RPMI7951 (cell line): Measurements from ENCODE around the gene FBXO10.

GRCh38 chr9:35923843-35925139 is 15.0 kb downstream of the SPAAR start:
- RAMPAGE, long total RNA = no peak

DNA sequence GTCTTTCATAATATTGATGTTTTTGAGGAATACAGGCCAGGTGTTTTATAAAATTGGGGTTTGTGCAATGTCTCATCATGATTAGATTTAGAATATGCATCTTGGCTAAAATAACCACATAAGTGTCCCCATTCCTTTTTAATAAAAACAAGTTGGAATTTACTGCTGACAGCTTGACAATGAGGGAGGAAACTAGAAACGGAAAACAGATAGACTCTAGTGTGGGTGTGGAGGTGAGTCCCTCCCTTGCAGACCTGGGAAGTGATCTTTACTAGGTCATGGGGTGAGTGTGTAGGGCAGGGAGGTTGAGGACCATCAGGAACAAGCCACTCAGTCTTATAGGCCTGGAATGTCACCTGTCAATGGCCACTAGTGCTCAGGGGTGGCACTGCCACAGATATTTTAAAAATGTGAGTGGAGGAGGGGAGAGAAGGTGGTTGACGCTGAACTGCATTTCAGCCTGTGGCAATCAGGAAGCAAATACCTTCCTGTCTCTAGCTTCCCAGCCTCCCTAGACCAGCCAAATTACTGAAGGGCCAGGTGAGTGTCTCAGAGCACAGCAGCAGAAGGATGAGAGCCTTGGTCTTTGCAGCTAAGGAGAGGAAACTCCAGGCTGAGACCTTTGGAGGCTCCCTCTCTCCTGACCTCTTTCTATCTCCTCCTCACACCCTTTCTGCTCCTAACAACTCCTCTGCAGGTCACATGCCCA is 9.0 kb downstream of the OR2S2 start:
- RAMPAGE, long total RNA = no peak

GRCh38 chr9:36162924-36164234 is 5.8 kb upstream of the CCIN start:
- RAMPAGE, long total RNA = no peak

- RAMPAGE, long total RNA = no peak
These were observed 28.3 kb downstream of the CLTA start for GRCh38 chr9:36218920-36219594.

- RAMPAGE, long total RNA = no peak
These were observed 6.7 kb downstream of the GNE start for GRCh38 chr9:36251454-36251977.

DNA sequence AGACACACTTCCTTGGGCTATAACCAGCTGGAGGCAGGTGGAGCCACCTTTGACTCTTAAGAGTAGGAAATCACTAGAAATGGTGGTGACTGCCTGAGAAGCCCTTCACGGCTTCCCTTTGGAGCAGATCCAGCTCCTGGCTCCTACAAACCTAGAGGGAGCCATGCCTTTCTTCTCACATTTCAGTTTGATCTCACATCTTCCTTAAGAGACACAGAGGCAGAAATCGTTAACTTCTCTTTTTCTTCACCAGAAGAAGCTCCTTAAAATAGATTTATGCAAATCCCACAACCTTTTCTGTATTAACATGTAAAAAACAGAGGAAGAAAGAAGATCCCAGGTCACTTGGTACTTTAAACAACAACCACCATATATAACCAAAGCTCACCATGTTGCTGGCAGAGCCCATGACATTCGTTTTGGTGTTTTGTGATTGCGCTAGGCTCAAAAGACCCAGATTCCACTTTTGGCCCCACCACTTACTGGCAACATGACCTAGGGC is 29.6 kb downstream of the PAX5 start:
- RAMPAGE, long total RNA = no peak

- RAMPAGE, long total RNA = no peak
These were observed 7.9 kb downstream of the PAX5 start for GRCh38 chr9:37026127-37026671.

DNA sequence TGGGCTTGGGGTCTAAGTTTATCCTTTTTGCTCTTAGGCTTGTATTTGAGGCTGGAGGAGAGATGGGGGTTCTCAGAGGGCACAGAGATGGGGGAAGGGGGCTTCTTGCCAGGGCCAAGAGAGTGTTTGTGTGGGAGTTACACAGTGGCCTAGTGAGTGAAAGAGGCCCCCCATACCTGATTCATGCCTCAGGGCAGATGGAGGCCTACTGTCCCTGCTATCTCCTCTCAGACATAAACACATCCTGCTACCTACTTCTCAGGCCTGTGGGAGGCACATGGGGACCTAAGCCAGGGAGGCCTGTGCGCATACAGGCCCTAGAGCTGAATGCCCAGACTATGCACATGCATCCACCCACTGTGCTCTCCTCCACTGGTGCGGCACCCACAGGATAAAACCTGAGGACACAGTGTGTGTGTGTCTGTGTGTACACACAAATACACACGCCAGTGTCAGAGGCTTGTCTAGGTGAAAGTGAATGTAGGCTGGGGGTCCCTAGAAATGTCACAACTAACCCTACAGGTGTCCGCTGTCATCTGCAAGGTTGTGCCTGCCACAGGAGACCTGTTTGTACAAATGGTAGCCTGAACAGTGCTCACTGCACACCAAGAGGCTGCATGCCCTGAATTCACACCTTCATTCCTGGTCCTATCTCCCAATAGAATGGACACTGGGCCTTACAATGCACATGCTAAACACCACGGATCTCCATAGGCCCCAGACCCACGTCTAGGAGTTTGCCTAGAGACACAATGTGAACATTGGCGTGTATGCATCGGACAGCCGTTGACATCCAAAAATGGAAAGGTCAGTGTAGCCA is 1.3 kb downstream of the PAX5 start:
- RAMPAGE, long total RNA = no peak

- RAMPAGE, long total RNA = no peak
These were observed 134.7 kb downstream of the ZCCHC7 start for GRCh38 chr9:37254958-37255641.

DNA sequence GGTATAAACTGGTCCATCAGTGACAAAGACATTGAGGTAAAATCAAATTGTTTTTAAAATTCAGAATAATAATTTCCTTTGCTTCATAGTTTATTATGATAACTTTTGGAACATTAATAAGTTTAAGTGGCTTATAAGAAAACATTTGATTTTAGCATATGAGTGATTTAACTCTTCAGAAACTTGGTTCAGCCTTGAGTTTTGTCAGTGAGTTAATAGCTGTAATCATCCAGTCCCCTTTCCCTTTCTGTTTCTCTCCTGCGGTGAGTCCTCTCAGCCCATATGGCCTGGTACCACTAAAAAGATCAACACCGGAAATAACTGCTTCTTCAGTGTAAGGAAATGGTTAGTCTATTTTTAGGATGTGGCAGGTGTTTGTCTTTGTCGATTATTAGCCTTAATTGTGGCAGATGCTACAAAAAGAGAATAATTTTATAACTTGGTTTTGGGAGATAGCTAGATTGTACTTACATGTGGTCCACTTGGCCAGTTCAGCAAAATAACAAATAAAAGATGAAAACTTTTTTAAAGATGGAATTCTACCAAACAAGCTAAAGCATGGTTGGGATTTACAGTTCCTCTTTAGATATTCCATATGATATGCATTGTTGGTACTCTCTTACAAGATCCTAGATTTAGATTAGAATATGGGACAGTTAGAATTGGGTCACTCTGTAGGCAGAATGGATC is 120.2 kb upstream of the GRHPR start:
- RAMPAGE, long total RNA = no peak

GRCh38 chr9:37369800-37370151 is 52.7 kb upstream of the GRHPR start:
- RAMPAGE, long total RNA = no peak

DNA sequence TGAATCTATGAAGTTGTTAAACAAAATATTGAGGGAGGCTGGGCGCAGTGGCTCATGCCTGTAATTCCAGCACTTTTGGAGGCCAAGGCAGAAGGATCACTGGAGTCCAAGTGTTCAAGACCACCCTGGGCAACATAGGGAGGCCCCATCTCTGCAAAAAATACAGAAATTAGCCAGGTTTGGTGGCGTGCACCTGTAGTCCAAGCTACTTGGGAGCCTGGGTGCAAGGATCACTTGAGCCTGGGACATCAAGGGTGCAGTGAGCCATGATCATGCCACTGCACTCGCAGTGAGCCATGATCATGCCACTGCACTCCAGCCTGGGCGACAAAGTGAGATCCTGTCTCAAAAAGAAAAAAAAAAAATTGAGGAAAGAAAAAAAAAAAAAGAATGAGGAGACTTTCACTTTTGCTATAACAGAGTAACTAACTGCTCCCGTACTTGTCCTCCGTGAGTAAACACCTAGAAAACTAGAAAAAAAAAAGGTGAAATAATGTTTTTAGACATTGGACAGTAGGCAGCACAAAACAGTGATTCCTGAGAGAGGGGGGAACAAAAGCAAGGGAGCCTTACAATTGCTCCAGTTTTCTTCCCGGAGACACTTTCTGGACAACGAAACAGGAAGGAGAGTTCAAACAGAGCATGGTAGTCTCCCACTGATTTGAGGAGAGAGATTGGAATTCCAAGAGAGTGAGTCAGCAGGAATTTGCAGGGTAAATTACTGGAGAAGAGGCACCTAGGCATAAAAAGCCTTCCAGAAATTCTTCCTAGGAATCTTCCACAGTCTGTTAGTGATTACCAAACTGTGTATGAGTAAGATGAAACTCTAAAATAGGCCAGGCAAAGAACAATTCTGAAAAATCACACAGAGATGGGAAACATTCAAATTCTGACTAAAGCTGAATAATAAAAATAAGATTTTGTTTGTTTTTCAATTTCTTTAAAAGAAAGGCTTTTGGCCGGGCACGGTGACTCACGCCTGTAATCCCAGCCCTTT is 6.9 kb upstream of the ZBTB5 start:
- RAMPAGE, long total RNA = no peak

DNA sequence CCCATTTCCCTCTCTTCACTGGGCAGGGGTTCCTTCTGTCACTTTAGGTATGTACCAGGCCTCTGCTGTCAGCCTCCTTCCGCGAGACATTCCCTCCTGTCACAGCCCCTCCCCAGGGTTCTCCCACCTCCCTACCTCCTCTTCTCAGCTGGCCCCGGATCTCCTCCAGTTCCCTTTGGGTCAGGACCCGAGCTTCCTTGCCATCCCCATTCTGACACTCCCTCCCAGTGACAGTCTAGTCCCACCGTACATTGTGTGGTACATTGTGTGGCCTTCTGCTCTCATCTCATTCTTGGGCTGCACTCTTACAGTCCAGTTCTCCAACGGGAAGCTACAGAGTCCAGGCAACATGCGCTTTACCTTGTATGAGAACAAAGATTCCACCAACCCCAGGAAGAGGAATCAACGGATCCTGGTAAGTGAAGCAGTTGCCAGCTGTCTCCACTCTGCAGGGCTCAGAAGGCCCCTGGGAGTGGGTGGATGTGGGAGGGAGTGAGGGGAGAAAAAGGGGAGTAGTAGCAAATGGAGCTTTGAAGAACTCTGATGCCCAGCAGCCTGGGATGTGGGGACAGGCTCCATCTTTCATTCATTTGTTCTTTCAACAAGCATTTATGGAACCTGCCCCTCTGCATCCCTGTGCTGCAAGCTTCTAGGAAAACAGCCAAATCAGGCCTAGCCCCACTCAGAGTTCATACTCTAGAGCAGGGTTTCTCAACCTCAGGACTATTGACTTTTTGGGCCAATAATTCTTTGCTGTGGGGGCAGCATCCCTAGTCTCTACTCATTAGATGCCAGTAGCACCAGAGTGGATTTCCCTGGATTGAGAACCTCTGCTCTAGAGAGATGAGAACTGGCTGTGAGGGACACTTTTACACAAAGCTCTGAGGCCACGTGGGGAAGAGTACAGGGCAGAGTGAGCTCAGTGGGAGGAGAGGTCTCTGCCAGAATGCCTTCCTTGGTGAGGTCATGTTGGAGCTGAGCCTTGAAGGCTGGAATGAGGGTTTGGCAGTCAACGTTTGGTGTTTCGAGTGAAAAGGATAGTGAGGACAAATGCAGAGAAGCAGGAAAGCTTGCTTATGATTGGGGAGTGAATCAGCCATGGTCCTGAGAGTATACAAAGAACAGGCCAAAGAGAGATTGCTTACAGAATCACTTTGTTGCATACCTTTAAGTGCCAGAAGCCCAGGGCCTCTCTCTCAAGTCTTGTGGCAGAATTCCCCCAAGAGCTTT is 1.1 kb downstream of the POLR1E start:
- RAMPAGE, long total RNA = no peak

DNA sequence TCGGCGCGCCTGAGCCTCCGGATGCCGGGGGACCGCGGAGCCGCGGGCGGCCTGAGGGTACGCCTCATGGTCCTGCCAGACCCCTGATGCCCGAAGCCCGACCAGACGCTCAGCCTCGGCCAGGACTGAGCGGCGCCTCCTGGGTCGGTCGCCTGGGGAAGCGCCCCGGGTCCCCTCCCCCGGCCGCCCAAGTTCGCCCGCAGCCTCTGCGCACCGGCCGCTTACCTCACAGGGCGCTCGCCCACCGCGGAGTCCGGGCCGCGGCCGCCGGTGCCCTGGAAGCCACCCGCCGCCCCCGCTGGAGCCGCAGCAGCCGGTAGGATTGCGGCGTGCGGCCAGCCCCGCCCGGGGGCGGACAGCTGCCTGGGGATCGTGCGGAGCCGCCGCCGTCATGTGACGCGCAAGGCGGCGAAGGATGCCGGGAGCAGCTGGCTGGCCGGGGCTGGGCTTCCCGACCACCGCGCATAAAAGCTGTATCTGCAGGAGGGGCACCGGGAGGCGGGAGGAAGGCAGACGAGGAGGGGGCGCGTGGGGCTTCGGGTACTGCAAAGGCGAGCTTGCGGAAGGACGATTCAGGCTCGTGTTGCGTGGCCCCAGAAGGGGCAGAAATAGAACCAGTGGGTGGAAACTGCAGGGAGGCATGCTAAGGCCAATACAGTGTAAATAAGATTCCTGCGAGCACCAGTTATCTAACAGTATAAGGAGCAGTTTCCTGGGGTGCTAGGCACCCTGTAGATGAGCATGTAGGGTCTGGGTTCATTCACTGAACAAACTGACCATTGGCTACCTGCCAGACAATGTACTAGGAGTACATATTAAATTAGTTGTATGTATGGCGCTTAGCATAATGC is at the start of gene FBXO10:
FBXO10 (minus strand) TSS at position 395 of the 851 bp plus-strand sequence.
- RAMPAGE, long total RNA = no peak

DNA sequence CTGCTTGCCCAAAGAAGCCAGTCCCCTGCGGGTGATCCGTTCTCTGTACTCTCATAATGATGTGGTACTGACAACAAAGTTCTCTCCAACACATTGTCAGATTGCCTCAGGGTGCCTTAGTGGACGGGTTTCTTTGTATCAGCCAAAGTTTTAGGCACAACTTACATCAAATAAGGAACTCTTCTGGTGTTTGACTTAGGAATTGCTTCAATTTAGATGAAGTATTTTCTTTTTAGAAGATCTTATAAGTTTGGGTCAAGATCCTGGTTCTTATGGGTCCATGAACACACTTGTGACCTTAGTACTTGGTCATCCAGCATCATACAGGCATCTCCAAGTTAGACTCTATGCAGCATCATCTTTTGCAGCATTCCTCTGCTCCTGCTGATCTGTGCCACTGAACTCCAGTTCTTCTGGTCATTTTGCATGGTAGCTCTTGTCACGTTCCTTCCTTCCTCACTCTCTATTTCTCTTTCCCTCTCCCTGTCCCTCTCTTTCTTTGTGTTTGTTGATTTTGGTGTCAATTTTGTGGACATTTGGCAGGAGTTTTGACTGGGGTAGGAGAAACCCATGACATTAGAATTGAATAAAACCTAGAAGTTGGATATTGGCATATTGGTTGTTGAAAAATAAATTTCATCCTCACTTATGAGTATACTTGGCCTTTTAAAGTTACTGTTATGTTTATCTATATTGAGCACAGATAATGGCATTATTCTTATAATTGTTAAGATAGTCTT is 42.4 kb downstream of the SLC25A51 start:
- RAMPAGE, long total RNA = no peak

DNA sequence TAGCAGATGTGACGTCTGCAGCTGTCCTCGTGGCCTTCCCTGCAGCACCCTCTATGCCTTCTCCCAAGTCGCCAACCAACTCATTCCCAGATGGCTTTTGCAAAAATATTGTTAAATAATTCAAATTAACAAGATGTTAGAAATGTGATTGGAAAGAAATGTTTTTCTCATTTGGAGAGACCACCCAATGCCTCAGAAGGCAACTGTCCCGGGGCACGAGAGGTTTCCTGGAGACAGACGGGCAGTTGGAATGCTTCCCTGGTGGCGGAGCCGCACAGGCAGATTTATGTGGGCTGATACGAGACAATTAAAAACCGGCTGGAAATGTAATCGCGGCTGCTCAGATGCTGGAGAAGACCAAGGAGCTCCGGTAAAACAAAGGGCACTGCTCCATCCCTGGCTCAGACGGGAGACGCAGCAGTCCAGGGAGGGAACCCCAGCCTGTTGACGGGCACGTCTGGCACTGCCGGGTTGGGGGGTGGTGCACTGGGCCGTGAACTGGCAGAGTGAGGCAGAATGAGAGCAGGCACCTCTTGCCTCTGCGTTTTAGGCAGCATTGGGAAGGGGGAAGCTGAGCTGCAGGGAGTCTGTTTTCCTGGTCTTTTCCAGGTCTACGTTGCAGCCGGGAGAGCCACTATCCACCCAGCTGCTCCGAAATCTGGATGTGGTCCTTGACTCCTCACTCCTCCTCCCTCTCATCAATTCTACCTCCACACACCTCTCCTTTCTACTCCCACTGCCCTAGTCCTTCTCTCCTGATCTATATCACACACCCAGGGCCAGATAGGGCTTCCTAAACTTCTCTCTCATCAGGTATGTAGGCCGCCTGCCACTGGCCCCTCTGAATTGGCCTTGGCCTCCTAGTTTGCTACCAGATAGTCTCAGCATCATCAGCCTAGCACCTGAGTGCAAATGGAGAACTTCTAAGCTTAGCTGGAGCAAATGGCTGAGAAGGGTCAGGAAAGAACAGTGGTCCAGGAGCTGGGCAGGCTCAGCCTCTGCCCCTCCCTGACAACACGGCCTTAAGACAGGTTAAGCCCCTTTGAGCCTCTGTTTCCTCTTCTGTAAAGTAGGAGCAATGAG is 34.8 kb upstream of the SLC25A51 start:
- RAMPAGE, long total RNA = no peak

DNA sequence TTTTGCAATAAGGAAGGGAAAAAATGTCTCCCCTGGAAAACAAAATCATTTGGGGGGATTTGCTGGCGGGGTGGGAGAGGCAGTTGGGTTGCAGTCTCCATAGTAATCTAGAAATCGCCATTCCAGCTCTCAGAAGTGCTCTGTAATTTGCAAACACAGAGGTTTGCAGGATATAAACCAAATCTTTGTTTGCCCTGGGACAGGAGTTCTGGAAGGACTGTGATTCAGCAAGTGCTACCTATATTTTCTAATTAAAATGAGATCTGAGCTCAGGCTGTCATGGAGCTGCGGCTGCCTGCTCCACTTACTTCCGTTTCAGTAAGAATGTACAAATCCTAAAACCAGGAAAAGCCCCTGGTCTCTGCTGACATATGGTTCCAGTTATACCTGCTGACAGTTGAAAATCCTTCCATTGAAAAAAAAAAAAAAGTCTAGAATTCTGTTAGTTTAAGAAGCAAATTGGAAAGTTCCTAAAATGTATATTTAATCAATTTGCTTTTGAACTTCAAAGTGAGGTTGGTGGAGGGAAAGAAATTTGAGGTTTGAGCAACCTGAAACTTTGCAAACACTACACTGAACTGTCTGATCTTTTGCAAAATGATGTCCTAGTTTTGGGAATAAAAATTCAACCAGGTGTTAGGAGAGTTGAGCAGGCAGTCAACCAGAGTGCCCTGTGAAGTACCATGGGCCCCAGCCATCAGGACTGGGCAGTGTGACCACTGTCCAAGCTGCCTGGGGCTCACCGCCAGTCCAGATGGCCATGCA is 50.8 kb downstream of the SHB start:
- RAMPAGE, long total RNA = no peak

DNA sequence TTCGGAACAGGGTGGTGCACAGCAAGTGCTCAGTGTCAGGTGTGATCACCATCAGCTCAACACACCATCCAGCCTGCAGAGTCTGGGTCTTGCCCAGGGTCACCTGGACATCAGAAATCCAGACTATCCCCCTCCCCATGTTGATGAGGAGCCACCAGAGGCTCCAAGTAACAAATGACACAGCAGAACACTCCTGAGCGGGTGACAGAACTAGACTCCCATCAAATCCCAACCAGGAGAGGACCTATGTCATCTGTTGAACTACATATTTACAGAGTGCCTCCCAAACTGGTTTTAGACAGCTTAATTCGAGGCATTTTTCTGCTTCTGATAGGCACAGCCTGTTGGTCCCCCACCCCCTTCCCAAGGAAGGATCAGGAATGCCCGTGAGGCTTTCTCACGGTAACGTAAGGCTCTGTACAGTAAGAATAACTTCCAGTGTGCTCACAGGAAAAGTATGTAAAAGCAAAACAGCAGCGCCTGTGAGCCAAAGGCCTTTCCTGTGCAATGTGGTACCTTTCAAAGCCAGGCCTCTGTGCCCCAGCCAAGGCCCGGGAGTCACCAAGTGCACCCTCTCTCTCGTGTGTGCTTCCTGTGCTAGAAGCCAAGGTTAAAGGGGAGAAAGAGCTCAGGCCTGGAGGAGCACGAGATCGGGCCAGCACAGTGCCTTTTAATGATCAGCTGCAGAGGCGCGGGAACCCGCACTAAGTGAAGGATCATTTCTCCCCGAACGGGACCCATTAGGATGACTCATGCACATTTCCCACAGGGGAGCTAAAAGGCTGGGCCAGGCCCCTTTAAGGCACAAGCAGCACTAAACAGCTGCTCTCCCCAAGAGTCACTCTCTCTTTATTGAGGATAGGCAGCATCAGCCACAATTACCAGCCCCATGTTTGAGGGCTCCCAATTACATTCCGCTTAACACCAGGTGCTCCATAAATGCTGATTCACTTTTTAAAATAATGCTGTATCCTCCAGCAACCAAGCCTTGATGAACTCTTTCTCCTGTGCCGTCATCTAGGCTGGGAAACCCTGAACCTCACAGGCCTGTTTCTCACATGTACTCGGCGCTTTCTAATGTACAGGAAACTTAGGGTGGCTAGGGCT is 43.0 kb downstream of the SHB start:
- RAMPAGE, long total RNA = no peak

GRCh38 chr9:38044049-38044537 is 24.9 kb downstream of the SHB start:
- RAMPAGE, long total RNA = no peak

- RAMPAGE, long total RNA = no peak
These were observed 3.1 kb downstream of the SHB start for GRCh38 chr9:38065639-38066689.